Mesenteric fat pad (tissue), 1 donor: ENCODE measurements around the gene TARS3.

- PRO-cap, result no peak
Observed at GRCh38 chr15:101127056-101128304, 124.4 kb downstream of the CHSY1 start.

DNA sequence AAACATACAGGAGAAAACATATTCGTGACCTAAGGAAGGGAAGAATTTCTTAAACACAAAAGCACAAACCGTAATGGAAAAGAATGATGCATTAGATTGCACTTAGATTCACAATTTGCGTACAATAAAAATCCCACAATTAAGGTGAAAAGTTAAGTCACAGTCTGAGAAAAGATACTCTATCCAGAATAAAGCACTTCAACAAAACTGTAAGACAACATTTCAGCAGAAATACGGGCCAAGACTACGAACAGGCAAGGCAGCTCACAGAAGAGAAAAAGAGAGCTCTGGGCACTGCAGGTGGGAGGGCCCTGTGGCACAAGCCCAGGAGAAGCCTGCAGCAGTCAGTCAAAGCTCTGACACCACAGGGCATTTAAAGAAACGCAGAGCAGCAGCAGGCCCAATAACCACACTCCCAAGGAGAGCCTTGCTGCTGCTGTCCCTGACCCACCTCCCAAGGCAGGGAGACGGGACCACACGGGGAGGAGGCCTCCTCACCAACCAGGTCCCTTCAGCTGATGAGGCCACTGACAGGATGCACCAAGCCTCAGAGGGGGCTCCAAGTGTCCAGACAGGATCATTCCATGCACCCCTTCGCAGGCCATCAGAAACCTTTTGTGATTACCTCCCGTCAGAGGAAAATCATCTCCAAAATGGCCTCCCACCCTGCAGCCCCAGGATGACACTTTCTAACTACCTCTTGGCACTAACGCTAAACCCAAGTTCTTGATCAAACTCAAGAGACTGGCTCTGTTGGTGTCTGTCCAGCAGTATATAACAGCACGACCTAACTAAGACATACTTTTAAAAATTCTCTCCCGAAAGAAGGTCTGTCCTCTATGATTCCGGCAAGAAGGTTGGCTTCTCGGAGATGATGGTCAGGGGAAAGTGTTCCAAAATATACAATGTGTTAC, 19.1 kb downstream of the CHSY1 start:
- PRO-cap, result no peak

DNA sequence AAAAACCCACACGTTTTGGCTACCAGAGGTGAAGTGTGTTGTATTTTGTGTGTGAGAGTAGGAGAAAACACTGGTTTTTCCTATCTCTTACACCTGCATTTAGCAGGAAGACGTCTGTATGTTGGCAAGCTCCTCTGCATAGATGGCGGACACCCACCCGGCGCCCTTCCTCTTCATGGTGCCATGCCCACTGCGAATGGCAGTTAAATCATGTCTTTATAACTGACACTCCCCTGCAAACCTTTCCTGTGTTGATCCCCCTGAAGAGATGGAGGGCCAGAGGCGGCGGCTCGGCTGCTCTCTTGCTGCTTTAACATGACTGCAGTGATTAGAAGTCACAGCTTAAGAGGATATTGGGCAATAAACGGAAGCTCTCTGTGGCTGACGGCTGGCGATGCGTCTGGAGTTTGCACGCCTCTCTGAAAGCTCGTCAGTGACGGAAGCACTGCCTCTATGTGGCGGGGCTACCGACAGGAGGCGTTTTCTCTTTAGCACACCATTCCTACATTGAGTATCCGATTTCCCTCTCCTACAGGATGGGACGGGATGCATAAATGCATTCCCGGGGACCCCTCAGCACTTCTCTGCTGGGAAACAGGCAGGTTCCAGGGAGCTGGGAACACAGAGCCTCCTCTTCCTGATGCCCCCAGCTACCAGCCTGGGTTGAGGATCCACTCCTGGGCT, 25.5 kb upstream of the SNRPA1 start:
- PRO-cap, result no peak

DNA sequence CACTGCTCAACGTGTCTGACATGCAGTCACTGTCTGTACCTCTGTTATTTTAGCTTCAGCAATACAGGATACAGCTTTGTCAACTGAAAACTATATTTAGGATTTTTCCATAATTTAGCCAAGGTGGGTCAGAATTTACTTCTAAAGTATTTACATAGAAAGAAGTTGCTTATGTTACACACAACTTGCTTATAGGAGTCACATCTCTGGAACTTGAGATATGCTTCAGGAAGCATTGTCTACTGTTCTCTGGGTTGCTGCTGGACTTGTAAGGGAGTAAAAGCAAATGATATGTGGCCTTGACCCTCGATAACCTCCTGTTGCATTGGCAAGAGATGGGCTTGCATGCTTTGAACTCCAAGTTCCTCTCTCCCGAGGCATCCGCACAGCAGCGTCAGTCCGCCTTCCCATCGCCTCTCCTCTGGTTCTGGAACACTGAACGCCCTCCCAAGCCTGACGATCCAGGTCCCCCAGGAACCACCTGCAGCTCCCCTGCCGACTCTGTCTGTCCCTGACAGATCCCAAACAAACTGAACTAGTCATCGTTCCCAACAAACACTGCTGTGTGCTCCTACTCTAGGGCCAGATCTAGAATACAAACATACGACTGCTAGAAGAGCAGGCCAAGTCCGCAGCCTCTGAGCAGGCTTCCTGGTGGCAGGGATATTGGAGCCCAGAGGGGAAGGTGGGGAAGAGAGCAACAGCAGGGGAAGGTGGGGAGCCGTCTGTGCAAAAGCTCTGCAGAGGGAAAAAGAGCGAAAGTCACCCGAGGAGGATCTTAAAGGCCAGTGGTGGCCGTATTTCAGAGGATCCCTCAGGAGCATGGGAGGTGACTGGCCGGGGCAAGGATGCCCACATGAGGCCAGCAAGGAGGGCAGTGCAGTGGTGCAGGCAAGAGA, 51.0 kb downstream of the PCSK6 start:
- PRO-cap, result no peak

DNA sequence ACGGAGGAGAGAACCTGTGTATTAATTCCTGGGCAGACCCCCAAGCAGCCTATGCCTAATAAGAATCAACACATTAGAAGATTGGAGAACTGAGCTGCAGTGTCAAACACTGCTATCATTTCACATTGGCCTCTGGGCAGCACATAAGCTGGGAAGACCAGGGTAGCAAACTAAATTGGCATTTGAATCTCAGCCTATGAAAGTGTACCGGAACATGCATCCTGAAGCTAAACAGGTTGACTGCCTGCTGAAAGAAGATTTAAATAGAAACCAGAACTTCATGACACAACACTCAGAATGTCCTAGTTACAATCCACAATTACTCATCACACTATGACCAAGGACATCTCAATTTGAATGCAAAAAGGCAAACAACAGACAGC, 26.3 kb downstream of the TM2D3 start:
- PRO-cap, result no peak

DNA sequence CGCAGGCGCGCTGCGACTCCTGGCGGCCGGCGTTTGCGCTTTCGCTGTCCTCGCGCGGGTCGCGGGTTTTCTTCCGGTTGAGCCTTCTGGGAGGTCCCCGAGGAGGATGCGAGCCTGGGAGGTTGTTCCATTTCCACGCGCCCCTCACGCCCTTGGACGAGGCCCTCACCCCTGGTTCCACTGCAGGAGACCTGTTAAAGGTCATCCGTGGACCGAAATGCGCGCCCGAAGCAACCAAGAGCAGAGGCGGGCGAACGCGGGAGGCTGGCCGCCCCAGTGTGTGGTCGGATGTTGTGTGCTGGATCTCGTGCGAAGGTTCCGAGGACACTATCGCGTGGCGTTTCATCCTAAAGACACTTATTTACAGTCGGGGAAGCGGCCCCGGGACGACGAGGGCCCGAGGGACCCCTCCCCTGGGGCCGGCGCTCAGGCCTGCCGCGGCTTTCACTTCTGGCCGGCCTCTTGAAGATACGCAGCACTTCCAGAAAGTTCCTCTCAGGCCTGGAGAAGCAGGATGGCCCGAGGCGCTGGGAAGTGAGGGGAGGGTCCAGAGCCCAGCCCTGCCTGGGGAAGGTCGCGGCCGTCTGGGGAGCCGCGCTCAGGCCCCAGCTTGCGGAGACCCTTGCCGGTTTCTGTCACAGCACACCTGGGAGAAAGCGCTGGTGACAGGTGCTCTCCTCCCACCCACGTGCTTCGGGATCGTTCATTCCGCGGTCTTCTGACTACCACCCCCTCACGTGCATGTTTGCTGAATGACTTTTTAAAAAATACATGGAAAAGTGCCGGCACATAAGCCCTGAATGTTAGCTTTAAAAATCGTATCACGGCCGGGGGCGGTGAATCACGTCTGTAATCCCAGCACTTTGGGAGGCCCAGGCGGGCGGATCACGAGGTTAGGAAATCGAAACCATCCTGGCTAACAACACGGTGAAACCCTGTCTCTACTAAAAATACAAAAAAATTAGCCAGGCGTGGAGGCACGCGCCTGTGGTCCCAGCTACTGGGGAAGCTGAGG, 556 bp upstream of the TM2D3 start:
- PRO-cap, result bidirectional peak, plus-strand start at position 94 of the sequence, minus-strand start outside the sequence

GRCh38 chr15:101683935-101684494, 31.8 kb upstream of the TM2D3 start:
- PRO-cap, result no peak

DNA sequence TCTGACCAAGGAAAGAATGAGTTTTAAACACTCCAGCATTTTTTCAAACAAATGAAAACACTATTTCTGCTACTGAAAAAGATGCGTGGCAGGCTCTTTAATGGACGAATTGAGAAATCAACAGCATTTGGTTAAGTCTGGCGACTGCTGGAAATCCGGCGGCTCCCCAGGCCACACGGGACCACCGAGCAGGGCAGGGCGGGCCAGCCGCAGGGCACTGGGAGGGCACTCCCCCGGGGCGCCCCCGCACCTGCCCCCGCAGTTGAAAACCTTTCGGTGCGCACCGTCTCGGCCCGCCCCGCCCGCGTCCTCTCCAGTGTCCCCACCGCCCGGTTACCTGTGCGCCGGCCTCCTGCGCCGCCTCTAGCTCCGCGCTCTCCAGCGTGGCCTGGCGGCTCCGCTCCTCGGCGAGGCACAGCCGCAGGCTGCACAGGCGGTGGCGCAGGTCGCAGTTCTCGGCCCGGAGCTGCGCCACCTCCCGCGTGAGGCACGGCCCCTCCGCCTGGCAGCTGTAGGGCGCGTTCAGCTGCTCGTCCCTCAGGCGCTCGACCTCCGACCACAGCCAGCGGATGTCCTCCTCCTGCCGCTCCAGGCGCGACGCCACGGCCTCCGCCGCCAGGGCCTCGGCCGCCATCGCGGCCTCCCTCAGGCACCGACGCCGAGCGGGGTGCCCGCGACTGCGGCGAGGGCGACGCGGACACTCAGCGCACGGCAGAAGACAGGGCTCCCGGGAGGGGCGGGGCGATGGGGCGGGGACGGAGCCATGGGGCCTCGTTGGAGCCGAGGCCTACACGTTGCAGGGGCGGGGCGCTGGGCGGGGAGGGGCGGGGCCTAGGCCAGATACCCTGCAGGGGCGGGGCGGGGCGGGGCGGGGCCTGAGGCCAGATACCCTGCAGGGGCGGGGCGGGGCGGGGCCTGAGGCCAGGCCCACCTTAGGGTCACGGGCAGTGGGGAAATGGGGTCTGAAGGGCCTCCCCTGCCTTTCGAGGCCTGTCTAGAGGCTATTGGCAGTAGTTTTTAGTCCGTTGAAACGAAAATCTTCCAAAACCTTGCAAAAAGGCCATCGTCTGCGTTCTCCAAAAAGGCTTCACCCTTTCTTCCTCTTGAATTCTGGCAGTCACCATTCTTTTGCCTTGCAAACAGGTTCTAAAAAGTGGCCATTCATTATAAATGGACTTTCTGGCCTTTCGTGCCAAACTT, at the start of gene TARS3:
TSS of gene TARS3 (minus strand) at position 720 of the 1,200 bp plus-strand sequence.
- PRO-cap, result unidirectional peak, minus-strand start at position 675 of the sequence